Left common carotid artery plus branches (tissue), 1 donor: ENCODE measurements around the gene ARID5A.

- PRO-cap = no peak
These were observed 9.5 kb upstream of the ITPRIPL1 start for GRCh38 chr2:96315606-96316126.

GRCh38 chr2:96501972-96502391 is 3.2 kb downstream of the NEURL3 start:
- PRO-cap = no peak

DNA sequence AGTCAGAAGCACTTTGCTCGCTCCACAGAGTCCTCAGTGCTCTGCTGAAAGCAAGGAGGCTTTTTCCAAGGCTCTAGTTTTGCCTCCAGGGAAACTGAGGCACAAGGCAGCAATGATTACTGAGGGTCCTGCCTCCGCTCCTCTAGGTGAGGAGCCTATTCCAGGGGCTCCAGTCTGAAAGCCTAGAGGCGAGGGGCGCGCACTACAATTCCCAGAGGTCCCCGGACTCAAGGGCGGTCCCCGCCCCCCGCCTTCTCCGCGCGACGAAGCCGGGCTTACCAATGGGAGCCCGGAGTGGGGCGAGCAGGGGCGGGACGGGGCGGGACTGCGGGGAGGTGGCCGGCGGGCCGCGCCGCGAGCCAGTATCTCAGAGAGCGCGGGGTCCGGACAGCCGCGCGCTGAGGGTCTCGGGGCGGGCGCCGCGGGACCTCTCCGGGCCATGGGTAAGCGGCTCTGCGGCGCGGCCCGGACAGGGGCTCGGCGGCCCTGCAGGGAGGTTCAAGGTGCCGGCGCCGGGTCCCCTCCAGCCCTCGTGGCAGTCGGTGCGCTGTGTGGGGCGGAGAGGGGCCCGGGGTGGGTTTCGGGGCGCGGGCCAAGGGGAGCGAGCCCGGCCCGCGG is at the start of gene ARID5A:
TSS of gene ARID5A (plus strand) at position 365 of the 618 bp plus-strand sequence.
- PRO-cap = unidirectional peak, plus-strand start at position 370 of the sequence

- PRO-cap = no peak
These were observed 649 bp downstream of the ARID5A start for GRCh38 chr2:96537006-96537795.

- PRO-cap = no peak
These were observed 10.3 kb downstream of the ARID5A start for GRCh38 chr2:96546947-96547212.

- PRO-cap = no peak
These were observed 15.8 kb downstream of the ARID5A start for GRCh38 chr2:96552370-96552704.

- PRO-cap = no peak
These were observed 16.4 kb downstream of the ARID5A start for GRCh38 chr2:96552836-96553418.

- PRO-cap = no peak
These were observed 17.1 kb downstream of the ARID5A start for GRCh38 chr2:96553419-96554364.

DNA sequence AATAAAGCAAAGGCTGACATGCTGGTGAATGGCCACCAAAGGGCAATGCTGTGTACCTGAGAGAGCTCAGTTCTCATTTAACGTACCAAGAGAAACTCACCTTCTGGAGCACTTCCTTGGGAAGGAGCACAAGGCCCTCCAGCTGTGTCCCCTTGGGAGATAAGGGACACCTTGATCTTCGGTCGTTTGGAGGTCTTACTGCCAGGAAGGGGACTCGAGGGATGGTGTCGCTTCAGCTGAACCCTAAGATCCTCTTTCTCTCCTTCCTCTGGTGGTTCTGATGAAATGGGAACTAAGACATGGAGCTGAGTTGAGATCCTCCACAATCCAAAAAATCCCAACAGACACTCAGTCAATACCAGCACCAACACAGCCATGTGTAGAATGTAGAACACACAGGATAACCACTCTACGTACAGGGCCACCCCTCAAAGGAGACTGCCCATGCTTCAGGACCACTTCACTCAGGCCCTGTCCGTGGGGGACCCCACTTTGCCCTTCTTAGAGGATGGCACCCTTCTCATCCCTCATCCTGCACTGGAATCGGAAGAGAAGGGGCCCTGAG is 32.8 kb downstream of the KANSL3 start:
- PRO-cap = no peak

- PRO-cap = no peak
These were observed 15.3 kb downstream of the KANSL3 start for GRCh38 chr2:96622468-96623473.

- PRO-cap = no peak
These were observed 1.2 kb downstream of the KANSL3 start for GRCh38 chr2:96636575-96637723.

DNA sequence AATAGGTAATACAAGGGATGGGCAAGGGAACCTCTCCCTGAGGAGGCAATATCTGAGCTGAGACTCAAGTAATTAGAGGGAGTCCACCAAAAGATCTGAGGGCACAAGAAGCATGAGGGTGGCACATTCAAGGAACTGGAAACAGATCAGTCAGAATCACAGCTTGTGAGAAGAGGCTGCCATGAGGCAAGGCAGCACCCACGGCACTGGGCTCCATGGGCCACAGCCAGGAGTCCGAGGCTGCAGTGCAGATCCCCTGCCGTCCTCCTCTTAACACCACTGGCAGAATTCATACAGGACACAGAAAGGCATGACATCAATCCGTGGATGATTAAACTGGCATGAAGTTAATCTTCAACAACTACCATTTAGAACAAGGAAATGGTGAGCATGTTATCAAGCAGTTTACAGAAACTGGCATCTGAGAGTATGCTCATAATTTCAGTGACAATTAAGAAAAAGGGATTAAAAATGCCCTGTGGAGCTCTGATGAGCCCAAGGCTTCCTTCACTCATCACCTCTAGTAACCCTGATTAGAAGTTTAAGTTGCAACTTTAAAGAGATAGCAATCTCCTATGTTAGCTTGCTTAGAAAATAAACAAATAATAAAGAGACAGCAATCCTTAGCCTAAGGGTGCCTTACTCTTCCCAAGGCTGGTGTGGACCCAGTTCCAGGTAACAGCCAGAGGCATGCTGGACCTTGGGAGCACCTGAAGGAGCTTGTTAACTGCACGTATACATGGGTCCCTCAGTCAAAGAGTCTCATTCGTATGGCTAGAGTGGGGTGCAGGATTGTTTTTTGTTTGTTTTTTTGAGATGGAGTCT is 25.5 kb downstream of the LMAN2L start:
- PRO-cap = no peak

DNA sequence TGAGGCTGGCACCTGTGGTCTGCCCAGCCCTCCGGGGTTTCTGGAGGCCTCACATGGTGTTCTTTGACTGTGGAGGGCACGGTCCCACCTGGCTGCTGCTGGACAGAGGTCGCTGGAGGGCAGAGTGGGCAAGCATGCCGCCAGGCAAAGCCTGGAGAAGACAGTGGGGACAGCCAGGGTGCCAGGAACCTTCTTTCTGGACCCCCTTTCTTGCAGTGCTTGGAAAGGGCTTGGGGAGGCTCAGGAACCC is 26.7 kb upstream of the CNNM3 start:
- PRO-cap = no peak

GRCh38 chr2:96839092-96839802 is 4.6 kb downstream of the ANKRD23 start:
- PRO-cap = no peak

DNA sequence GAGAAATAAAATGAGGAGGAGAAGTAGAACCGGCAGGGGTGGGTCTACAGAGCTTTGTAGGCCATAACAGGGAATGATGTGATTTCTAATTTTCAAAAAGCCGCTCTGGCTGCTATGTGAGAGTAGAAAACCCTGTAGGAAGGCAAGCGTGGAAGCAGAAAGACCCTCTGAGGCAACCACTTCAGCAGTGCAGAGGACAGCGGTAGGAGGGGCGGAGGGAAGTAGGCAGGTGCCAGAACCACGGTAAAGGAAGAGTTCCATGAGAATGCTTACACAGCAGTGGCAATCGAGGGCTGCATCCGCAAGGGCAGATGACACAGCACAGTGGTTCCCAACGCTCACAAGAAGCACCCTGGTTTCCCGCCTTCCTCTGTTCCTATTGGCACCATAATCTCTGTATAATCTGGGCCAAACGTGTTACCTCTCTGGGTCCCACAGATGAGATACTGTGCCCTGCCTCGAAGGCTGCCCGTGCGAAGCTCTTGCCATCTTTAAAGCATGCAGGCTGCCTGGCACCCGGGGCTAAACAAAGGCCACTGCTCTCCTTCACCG is 792 bp downstream of the ANKRD39 start:
- PRO-cap = no peak

- PRO-cap = no peak
These were observed 5.5 kb upstream of the ANKRD39 start for GRCh38 chr2:96863251-96863738.

- PRO-cap = no peak
These were observed 4.5 kb upstream of the SEMA4C start for GRCh38 chr2:96873972-96875224.

DNA sequence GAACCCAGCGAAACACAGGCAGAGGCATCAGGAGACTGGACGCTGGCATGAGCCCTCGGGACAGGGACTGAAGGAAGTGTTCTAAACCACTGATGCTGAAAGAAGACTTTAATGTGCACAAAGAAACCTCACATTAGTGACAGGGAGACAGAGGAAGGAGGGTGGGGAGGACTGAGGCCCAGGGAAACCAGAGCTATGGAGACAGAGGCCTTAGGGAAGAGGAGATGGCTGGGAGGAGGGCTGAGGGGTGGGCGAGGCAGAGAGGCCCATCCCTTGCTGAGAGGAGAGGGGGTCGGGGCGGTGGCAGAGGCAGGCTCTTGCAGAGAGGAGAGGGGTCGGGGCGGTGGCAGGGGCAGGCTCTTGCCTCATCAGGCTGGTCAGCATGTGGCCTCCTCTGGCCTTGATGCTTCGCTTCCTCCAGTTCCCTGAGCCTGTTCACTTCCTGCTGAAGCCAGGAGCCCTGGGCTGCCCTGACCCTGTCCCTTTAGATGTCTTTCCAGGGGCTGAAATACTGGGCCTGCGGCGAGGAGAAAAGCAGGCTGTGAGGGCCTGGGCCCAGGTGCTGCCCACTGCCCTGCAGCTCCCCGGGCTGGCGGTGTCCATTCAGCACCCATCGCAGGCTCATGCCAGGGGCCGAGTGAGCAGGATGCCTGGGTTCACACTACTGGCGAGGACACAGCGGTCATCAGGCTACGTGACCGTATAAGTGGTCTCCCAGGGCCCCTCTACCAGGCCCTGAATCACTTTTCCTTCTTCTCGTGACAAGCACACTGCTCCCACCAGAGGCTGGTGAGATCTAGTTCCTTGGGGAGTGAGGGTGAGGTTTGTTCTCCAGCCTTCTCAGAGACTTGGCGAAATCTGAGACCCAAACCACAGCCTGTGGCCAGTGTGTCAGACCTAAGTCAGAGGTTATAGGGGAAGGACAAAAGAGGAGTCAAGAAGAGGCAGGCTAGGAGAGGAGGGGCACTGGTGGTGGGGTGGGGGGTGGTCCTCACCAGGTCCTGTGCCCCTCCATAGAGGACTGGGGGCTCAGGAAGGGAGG is 6.2 kb upstream of the SEMA4C start:
- PRO-cap = no peak

GRCh38 chr2:96924709-96925495 is 55.0 kb upstream of the SEMA4C start:
- PRO-cap = no peak

- PRO-cap = no peak
These were observed 666 bp upstream of the FAHD2B start for GRCh38 chr2:97095295-97095801.